SJCRH30 (cell line): ENCODE results near the genes HSF5, SEPTIN4 and SMG8.

DNA sequence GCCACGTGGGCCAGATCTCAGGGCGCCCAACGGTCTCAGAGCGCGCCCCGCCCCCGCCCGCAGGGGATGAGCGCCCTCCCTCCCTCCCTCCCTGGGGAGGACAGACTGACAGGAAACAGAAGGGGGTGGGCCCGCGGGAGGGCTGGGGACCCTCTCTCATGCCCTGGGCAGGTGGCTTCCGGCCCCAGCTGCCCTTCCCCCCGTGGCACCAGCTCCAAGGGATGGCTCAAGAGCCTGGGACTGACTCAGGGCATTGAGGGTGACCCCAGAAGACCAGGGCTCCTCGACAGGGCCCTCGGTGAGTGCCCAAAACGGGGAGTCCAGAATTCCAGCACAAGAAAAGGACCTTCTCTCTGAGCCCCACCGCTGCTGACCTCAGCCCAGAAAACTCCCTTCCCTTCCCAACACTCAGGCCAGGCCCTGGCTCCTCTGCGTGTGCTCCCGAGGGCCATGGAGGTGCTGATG lies 4.0 kb upstream of the TSPOAP1 start:
- RAMPAGE, long total RNA, result no peak

DNA sequence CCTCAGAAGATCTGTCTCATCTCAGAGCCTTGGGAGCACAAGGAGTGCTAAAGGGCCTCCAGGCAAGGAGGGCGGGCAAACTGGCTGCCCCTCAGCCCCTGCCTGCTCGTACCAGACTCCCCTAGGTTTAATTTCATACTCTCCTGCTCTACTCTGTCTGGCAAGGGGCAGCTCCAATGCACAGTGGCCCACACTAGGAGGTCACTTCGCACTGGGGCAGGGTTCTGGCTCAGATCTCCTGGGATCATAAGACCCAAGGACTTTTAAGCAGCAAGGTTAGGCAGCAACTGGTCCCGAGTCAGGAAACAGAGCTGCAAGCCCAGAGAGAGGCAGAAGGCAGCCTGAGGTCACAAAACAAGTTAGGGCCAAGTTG lies 7.7 kb upstream of the TSPOAP1 start:
- RAMPAGE, long total RNA, result no peak

DNA sequence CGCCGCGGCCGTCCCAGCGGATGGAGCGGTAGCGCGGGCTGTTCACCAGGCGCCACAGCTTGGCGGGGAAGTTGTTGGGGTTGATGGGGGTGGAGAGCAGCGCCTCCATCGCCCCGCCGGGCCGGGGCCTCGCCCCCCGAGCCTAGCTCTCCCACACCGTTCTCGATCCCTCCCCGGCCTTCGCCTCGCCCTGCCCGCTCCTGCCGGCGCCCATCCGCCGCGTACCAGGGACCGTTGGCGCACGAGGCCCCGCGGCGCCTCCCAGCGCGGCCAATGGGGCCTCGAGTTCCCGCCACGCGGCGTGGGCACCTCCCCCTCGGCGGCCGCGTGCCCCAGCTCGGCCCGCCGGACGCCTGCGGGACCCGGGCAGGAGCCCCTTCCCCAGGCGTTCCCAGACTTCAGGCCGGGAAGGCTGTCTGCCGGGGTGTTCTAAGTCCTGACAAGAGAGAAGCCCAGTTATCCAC lies at the start of gene HSF5:
TSS of gene HSF5 (minus strand) at position 243 of the 464 bp plus-strand sequence.
- RAMPAGE, long total RNA, result no peak

GRCh38 chr17:58513156-58513918 lies 1.1 kb downstream of the MTMR4 start:
- RAMPAGE, long total RNA, result no peak

DNA sequence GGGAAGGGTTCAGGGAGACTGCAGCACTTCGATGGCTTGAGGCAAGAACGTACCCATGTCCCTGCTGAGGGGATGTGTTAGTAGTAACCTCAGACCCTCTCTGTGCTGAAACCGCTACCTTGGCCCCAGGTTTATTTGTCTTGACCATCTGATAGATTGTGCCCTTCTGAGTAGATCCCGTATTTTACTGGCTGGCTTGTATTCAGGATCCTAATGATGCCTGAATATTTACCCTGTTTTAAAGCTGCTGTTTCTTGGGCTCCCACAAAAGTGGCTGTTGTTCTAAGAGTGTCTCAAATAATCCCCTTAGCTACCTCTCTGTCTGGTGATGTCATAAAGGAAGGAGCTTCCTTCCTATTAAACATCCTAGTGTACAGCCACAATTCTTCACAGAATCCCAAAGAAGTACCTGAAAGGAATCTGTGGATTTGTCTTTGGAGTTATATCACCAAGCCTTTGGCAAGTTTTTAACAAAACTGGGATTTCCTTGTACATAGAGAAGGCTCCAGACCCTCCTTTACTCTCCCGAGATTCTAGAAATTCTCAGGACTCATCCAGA lies at the start of gene SEPTIN4:
TSS of gene SEPTIN4 (minus strand) at position 290 of the 559 bp plus-strand sequence.
- RAMPAGE, long total RNA, result no peak

DNA sequence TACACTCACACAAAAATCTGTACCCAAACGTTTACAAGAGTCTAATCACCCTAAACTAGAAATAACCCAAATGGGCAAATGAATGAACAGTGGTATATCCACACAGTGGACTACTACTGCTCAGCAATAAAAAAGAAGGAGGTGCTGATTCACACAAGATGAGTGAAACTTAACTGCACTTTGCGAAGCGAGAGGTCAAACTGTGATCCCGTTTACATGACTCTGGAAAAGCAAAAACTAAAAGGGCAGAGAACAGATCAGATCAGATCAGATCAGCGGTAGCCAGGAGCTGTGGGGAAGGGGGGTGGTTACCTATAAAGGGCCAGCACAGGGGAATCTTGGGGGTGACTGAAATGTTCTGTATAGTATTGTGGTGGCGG lies 113.4 kb downstream of the TRIM37 start:
- RAMPAGE, long total RNA, result no peak

DNA sequence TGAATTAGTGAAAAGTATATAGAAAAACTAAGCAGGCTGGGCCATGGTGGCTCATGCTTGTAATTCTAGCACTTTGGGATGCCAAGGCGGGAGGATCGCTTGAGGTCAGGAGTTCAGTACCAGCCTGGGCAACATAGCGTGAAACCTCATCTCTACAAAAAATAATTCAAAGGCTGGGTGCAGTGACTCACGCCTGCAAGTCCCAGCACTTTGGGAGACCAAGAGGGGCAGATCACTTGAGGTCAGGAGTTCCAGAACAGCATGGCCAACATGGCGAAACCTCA lies 15.4 kb upstream of the TRIM37 start:
- RAMPAGE, long total RNA, result no peak

DNA sequence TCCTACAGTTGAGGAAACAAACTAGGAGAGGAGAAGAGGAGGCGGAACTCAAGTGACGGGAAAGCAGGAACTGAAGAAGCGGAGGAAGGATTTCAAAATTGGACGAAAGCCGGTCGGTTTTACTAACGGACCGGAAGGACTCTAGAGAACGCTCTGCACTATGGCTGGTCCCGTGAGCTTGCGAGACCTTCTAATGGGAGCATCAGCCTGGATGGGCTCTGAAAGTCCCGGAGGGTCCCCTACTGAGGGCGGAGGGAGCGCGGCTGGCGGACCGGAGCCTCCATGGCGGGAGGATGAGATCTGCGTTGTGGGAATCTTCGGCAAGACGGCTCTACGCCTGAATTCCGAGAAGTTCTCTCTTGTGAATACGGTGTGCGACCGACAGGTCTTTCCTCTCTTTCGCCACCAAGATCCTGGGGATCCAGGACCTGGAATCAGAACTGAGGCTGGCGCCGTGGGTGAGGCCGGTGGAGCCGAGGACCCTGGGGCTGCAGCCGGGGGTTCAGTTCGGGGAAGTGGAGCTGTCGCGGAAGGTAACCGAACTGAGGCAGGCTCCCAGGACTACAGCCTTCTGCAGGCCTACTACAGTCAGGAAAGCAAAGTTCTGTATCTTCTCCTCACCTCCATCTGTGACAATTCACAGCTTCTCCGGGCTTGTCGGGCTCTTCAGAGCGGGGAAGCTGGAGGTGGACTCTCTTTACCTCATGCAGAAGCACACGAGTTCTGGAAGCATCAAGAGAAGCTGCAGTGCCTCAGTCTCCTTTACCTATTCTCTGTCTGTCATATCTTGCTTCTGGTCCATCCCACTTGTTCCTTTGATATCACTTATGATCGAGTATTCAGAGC lies at the start of gene SMG8:
TSS of gene SMG8 (plus strand) at position 144 of the 846 bp plus-strand sequence.
- RAMPAGE, long total RNA, result no peak

DNA sequence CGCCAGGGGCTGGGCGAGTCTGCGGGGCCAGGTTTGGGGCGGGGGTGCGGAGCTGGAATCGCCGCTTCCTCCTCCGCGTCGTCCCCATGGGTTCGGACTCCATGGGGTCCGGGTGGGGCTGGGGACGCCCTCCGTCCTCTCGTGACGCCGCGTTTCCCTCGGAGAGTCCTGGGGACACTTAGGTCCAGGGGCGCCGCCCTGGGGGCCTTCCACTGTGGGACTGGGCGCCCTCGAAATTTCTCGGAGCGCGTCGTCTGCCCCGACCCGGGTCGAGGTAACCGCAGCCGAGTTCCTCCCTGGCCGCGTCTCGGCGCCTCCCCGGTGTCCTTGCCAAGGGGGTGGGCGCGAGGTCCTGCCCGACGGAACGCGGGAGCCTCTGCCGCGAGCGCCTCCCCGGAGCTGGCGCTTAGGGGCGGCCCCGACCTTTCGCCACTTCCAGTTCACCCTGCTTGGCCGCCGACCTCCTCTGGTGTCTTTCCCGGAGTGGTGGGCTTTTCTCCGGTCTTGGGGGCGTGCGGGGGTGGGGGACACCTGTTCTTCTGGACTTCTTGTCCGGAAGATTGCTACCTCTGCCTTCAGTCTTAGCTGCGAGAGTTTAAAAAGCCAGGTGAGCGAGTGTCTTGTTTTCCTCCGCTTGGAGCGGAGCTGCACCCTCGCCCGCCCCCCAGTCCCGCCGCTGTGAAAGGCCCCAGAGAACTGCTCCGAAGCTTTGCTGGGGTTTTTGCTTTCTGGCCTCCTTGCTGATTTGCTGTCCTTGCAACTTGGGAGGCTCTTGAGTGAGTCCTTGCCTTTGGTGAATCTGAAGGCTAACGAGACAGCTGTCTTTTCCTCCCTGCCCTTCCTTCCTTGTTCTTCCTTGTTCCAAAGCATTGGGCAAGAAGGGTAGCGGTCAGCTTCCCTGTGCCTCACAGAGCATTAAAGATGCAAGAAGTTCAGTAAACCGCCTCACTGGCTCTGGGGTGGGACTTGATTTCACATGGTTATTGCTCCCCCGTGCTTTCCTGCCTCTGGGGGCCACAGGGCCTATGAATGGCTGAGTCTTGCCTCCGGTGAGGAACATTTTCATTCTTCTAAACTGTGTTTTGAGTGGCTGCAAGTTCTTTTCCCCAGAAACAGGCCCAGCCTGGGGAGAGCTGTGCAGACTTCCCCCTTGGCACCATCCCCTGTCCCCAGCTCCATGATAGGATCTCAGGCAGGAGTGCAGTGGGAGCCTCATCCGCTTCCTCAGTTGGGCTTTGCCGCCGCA lies 1.1 kb downstream of the YPEL2 start:
- RAMPAGE, long total RNA, result no peak

DNA sequence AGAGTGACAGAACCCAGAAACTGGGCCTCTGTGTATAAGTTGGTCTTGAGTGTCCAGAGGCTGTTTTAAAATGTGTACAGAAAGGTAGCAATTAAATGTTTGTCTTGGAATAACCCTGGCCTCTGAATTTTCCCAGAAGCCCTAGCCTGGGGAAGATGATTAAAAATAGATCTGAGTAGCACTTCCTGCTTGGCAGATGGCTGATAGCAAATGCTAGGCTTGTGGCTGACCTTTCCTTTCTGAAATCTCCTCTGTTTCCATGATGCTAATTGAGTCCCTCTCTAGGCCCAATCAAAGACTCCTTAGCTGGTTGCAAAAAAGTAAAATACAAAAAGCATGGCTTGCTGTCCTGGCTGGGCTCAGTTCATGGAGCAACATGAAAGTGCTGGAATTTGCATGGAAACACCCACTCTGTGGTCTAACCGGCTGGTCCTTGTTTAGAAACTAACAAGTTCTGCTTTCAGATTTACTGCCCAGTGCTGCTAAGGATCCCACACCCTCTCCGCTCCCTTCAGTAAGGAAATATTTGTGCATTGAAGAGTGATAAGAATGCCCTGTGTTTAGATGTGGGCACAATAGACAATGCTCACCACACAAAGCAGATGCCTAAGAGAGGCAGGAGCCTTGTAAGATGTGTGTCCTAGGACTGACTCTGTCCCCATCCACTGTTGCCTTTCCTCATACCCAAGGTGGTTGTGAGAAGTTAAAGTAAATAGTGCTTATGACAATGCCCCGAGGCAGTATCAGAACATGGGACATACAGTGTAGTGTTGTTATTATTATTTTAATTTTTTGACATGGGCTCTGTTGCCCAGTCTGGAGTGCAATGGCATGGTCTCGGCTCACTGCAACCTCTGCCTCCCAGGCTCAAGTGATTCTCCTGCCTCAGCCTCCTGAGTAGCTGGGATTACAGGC lies 40.9 kb downstream of the YPEL2 start:
- RAMPAGE, long total RNA, result no peak

DNA sequence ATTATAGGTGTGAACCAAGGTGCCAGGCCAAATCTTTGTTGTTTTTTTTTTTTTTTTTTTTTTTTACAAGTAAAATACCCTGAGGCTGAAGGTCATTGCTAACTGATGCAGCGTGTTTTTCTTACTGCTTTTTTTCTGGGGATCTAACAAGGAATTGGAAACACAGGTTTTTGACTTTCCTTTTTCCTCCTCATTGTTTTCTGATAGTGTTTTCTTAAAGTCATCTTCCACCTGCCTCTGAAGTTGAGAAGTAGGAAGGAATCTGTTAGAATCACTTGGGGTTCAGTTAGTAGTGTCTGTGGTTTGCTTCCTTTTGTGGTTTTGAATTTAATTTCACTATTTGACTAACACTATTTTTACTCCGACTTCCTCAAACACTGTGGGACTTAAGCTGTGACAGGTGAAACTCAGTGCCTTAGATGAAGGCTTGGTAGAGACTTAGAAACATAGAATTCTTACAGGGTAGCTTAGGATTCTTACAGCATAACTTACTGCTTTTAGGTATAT lies 22.3 kb downstream of the CLTC start:
- RAMPAGE, long total RNA, result no peak

- RAMPAGE, long total RNA, result no peak
These were observed 35.4 kb downstream of the CLTC start for GRCh38 chr17:59654829-59655671.

GRCh38 chr17:59754460-59754912 lies 47.0 kb downstream of the VMP1 start:
- RAMPAGE, long total RNA, result no peak

- RAMPAGE, long total RNA, result no peak
These were observed 54.3 kb downstream of the VMP1 start for GRCh38 chr17:59761643-59762175.

DNA sequence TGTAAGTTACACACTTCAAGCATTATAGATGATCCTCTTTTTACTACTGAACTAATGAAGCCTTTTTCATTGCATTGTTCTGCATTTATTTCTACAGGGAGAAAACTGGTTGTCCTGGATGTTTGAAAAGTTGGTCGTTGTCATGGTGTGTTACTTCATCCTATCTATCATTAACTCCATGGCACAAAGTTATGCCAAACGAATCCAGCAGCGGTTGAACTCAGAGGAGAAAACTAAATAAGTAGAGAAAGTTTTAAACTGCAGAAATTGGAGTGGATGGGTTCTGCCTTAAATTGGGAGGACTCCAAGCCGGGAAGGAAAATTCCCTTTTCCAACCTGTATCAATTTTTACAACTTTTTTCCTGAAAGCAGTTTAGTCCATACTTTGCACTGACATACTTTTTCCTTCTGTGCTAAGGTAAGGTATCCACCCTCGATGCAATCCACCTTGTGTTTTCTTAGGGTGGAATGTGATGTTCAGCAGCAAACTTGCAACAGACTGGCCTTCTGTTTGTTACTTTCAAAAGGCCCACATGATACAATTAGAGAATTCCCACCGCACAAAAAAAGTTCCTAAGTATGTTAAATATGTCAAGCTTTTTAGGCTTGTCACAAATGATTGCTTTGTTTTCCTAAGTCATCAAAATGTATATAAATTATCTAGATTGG lies 52.9 kb downstream of the TUBD1 start:
- RAMPAGE, long total RNA, result no peak

GRCh38 chr17:59853153-59853835 lies 39.4 kb downstream of the TUBD1 start:
- RAMPAGE, long total RNA, result no peak

- RAMPAGE, long total RNA, result no peak
These were observed 9.4 kb upstream of the HEATR6 start for GRCh38 chr17:60087992-60088586.

- RAMPAGE, long total RNA, result no peak
These were observed 2.3 kb upstream of the CA4 start for GRCh38 chr17:60147388-60147985.

DNA sequence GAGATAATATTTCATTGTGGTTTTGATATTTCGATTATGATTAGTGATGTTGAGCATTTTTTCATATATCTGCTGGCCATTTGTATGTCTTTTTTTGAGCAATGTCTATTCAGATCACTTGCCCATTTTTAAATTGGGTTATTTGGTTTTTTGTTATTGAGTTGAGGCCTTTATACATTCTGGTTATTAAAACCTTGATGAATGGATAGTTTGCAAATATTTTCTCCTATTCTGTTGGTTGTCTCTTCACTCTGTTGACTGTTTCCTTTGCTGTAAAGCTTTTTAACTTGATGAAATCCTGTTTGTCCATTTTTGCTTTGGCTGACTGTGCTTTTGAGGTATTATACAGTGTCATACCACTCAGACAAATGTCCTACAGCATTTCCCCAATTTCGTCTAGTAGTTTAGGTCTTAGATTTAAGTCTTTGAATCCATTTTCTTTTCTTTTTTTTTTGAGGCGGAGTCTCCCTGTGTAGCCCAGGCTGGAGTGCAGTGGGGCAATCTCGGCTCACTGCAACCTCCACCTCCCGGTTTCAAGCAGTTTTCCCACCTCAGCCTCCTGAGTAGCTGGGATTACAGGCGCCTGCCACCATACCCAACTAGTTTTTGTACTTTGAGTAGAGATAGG lies 97.1 kb downstream of the CA4 start:
- RAMPAGE, long total RNA, result no peak

DNA sequence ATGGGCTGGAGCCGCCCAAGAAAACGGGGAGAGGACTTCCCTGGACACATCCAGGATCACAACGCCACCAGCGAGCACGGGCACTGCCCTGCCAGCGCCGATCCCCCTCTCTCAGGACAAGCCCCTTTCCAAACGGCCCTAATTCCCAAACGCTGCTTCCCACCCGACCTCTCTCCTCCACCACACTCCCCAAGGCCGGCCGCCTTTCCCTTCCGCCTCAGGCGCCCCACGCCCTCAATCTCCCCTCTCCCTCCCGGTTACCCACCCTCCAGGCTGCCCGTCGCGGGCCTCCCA lies 428 bp downstream of the USP32 start:
- RAMPAGE, long total RNA, result no peak